ENCODE data around the gene CRYBG1.

- PRO-cap = no peak
- RRBS = no CpG with 5 or more reads among the region's 3 CpGs
Measured at GRCh38 chr6:104450414-104450708, 409.4 kb downstream of the HACE1 start.

- PRO-cap = no peak
- RRBS = no CpG with 5 or more reads among the region's 17 CpGs
Measured at GRCh38 chr6:104489719-104490304, 369.9 kb downstream of the HACE1 start.

GRCh38 chr6:105485510-105486097 lies 82.7 kb upstream of the PREP start:
- PRO-cap = no peak
- RRBS = 22% methylated on average over 1 of the region's 7 CpGs

DNA sequence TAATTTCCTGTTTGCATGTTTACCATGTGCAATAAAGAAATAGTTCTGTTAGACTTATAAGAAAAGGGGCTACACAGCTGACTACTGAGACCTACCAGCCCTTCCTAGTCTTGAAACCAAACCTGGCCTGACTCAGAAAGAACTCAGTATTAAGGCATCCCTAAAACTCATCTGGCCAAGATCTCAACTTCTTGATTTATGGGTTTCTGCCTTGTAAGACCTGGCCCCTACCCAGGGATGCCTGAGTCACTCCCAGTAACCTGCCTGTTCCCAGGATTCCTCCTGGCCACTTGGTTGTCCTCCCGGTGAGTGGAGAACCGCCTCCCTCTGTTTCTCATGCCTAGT lies 189.4 kb upstream of the PREP start:
- PRO-cap = no peak
- RRBS = no CpG with 5 or more reads among the region's 2 CpGs

- PRO-cap = no peak
- RRBS = no CpG with 5 or more reads among the region's 3 CpGs
Measured at GRCh38 chr6:105604144-105604734, 201.4 kb upstream of the PREP start.

DNA sequence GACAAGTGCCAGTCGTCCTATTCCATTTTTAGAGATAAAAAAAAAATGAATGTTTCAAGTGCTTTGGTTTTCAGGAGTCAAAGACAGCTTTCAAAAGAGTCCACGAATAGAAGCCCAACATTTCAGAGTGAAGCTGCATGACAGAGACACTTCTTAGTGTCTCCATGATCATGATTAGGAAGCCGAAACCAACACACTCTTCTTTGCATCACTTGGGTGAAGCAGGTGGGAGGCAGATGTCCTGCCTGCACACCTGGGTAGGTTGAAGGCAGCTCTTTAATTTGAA lies 328.4 kb upstream of the PRDM1 start:
- PRO-cap = no peak
- RRBS = no CpG with 5 or more reads among the region's 3 CpGs

GRCh38 chr6:106026730-106027136 lies 59.4 kb upstream of the PRDM1 start:
- PRO-cap = no peak
- RRBS = no CpG with 5 or more reads among the region's 8 CpGs

GRCh38 chr6:106195057-106195608 lies 109.0 kb downstream of the PRDM1 start:
- PRO-cap = no peak
- RRBS = no CpG with 5 or more reads among the region's 4 CpGs

DNA sequence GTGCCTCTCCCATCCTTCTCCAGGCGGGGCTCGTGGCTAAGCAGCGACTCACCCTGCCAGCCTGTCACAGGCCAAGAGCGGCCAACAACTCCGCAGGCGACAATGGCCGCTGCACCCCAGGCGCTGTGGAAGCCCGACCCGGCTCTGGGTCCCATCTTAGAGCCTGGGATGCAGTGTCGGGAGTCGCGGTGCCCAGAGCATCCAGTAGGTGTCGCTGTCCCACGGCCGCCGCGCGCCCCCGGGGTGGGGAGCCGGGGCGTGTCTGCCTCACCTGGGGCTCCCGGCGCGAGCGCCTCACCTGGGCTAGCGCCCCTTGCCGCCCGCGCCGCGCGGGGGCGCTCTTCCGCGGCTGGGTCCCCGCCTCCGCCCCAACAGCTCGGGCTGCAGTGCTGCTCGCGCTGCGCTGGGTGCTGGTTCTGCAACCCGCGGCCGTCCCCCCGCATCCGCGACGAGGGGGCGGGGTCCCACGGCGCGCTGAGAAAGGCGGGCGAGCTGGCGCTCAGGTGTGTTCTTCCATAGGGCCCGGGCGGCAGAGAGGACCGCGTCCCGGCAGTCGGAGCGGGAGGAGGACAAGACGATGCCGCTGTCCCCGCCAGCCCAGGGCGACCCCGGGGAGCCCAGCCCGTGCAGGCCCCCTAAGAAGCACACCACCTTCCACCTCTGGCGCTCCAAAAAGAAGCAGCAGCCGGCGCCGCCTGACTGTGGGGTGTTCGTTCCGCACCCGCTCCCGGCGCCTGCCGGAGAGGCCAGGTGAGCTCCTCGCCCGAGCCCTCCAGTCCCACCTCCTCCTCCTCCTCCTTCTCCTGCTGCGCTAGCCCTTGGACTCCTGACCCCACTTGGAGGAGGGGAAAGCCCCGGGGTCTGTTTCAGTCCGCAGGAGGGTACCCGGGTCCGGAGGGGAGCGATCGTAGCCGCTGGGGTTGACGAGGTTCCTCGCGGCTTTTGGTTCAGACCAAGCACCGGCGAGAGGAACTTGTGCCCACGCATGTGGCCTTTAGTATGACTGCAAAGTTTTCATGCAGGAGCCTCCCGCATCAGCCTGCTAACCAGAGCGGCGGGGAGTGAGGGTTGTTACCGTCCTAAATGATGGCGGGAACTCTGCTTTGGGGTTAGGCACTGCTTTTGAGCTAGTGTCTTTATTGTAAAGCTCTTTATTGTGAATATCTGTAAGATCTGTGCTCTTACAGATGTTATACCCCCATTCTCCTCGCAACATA lies at the start of gene CRYBG1:
Gene CRYBG1, plus strand, starts transcription at position 386 of the 1,217 bp plus-strand sequence.
- PRO-cap = unidirectional peak, plus-strand start at position 371 of the sequence; unidirectional peak, plus-strand start at position 442 of the sequence; unidirectional peak, plus-strand start at position 518 of the sequence
- RRBS = 4% methylated on average over 37 of the region's 101 CpGs

DNA sequence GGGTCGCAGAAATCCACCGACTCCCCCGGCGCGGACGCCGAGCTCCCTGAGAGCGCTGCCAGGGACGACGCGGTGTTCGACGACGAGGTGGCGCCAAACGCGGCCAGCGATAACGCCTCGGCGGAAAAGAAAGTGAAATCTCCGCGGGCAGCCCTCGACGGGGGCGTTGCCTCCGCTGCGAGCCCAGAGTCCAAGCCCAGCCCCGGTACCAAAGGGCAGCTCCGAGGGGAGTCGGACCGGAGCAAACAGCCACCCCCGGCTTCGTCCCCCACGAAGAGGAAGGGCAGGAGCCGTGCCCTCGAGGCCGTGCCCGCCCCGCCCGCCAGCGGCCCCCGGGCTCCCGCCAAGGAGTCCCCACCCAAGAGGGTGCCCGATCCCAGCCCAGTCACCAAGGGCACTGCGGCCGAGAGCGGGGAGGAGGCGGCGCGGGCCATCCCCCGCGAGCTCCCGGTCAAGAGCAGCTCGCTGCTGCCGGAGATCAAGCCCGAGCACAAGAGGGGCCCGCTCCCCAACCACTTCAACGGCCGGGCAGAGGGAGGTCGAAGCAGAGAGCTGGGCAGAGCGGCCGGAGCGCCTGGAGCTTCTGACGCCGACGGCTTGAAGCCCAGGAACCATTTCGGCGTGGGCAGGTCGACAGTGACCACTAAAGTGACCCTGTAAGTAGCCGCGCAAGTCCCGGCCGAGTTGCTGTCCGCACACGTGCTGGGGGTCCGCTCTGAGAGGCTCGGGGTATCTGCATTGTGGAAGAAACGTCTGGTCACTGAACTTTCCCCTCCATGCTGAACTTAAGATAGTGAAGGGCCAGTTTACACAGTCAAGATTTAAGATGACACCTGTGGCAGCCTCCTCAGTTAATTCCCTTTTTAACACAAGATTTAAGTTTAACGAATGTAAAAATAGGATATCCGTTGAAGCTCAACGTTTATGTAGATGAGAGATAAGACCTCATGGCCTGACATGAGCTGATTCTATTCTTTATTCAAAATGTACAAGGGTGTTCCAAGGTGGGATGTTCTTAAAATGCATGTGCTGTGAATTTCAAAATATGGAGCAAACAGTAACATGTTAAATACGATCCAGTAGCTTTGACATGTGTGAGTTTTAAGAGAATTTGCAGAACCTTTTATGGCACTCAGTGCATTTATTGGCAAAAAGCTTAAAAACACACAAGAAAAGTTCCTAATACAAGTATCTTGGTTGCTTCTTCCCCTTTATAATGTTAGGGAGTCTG lies 116.5 kb downstream of the RTN4IP1 start:
- PRO-cap = bidirectional peak, plus-strand start at position 157 of the sequence, minus-strand start at position 272 of the sequence
- RRBS = 2% methylated on average over 33 of the region's 83 CpGs

- PRO-cap = no peak
- RRBS = no CpG with 5 or more reads among the region's 6 CpGs
Measured at GRCh38 chr6:106561056-106561505, 68.2 kb downstream of the RTN4IP1 start.

GRCh38 chr6:106620953-106621586 lies 8.2 kb downstream of the RTN4IP1 start:
- PRO-cap = no peak
- RRBS = no CpG with 5 or more reads among the region's 3 CpGs

GRCh38 chr6:106787608-106788291 lies 158.4 kb downstream of the QRSL1 start:
- PRO-cap = bidirectional peak, plus-strand start at chr6:106787696, minus-strand start at chr6:106787489
- RRBS = no CpG with 5 or more reads among the region's 11 CpGs

DNA sequence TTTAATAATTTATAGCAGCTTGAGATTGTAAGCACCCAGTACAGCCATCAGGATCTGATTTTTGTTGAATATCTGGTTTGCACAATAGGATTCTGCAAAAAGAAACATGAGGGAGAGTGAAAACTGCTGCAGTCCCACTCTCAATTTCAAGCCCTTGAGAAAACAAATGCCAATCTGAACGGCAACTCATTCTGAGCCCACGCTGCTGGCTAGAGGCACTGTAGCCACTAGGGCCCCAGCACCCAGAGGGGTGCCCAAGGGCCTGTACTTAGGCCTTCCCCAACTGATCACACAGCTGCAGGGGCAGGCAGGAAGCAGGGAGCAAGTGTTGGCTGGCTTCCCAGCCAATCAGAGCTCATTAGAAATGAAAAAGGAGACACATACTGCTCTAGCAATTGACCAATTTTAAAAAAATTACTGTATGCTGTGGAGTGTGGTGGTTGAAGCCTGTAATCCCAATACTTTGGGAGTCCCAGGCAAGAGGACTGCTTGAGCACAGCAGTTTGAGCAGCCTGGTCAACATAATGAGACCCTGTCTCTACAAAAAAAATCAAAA lies 3.6 kb upstream of the BEND3 start:
- PRO-cap = no peak
- RRBS = no CpG with 5 or more reads among the region's 2 CpGs

GRCh38 chr6:107459636-107460354 lies 431 bp upstream of the PDSS2 start:
- PRO-cap = bidirectional peak, plus-strand start at chr6:107459739, minus-strand start at chr6:107459515
- RRBS = 2% methylated on average over 16 of the region's 48 CpGs

DNA sequence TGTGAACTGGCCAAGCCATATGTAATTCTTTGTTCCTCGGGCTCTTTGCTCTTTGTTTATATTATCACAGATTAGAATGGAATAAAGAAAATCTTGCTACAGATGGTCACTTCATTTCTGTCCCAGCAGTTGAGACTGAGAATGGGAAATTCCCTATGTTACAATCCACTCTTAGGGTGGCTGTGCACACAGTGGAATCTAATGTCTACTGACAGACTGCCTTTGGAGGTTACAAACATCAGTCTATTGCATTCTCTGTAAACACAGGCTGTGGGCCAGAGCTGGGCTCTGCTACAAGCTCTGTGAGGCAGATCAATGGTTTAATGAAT lies 50.4 kb downstream of the SOBP start:
- PRO-cap = no peak
- RRBS = no CpG with 5 or more reads among the region's 1 CpG

- PRO-cap = no peak
- RRBS = no CpG with 5 or more reads among the region's 3 CpGs
Measured at GRCh38 chr6:107561350-107561669, 71.4 kb downstream of the SOBP start.

- PRO-cap = no peak
- RRBS = no CpG with 5 or more reads among the region's 7 CpGs
Measured at GRCh38 chr6:107821488-107822172, 2.5 kb downstream of the SCML4 start.

DNA sequence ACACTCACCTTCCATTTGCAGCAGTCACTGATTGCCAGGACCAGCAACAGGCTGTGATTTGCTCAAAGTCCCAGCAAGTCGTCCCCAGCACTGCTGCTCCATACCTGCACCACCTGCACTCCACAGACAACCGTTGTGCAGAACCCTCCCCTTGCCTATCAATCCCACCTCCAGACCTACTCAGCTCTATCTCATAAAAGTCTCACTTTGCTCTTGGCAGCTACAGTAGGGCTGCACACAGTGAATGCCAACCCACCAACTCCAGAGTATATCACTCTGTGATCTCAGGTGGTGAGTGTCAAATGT lies 43.2 kb upstream of the SCML4 start:
- PRO-cap = no peak
- RRBS = no CpG with 5 or more reads among the region's 2 CpGs

GRCh38 chr6:108002753-108003435 lies 44.9 kb upstream of the SEC63 start:
- PRO-cap = unidirectional peak, plus-strand start at chr6:108003079
- RRBS = no CpG with 5 or more reads among the region's 10 CpGs